Vein endothelial cell (primary cell): ENCODE measurements around a stretch of chr4.

DNA sequence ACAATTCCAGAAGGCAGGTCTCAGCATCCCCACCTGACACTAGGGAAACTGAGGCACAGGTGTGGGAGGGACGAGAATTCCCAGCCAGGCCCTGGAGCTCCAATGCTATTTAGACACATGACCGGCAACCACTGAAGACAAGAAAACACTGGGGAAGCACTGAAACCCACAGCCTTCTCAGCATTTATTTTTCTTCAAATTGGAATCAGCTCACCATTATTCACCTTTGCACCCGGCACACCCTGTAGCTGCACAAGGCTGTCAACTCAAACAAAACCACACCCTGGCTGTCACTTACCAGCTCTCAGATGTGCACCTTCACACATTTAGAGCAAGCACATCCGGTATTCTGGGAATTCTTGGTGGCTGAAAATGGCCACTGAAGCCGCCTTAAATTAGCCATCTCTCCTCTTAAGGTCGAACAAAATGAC lies 6.0 kb downstream of the ZFYVE28 start:
- CAGE, long polyA plus RNA = no peak

DNA sequence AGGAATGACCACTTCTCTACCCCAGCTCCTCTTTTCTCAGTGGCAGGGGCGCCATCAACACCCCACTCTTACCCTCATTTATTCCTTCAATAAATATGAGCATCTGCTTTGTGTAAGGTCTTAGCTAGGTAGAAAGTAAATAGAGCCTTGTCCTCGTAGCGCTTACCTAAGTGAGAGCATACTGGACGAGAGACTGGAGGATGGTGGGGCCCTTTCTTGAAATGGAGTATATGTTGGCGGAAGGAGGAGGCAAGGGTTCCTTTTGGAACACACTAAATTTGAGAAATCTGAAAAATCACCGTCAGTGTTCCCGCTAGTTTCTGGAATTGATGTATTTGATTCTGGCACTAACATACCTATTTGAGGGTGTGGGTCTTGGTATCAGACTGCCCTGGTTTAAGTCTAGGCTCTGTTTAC lies 16.8 kb downstream of the RNF4 start:
- CAGE, long polyA plus RNA = no peak

DNA sequence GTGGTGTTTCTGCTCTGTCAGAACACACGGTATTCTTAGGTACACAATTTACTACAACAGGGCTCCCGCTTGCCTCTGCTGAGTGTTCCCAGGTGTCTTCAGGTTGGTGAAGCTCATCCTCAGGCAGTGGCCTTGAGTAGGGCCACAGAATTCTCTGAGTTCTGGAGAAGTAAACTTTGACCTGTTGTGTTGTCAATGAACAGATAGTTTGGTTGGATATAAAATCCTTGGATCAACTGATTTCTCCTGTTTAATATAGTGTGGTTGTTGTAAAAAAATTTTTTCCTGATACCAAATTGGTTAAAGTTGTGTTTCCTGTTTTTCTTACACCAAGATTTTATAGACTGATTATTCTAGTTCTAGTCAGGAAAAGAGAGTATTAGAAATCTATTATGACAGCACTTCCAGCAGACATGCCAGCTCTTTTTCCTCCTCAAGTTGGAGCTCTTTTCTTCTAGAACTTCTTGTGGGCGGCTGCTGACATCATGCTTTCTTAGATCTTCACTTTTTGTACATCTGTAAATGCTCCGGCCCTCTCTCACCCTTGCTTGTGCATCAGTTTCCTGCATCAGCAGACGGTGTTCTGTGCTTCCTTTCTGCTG lies 42.4 kb downstream of the TNIP2 start:
- CAGE, long polyA plus RNA = no peak

DNA sequence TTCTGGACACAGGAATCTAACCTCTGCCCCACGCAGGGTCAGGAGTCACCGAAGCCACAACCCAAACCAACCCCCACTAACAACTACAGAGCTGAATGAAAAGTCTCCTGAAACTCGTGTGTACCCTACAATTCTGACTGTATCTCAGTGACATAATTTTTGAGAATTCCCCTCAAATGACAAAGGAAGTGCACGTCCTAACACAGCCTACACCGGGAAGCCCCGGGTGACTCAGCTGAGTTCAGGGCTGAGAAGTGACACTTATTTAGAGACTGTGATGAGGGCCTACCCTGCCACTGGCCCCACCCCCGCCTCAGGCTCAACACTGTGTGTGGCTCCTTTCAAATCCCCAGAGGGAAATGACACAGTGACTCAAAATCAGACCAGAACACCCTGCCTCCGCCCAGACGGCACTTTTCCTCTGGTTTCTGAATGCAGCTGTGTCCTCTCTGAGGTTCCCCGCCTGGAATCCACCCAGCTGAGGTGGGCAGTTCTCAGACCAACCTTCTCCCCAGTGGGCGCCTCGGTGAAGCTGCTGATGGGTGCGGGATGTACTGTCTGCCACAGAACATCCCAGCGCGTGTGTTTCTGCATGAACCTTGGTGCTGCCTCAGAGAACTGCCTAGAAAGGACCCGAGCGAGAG lies 9.9 kb downstream of the TNIP2 start:
- CAGE, long polyA plus RNA = no peak

DNA sequence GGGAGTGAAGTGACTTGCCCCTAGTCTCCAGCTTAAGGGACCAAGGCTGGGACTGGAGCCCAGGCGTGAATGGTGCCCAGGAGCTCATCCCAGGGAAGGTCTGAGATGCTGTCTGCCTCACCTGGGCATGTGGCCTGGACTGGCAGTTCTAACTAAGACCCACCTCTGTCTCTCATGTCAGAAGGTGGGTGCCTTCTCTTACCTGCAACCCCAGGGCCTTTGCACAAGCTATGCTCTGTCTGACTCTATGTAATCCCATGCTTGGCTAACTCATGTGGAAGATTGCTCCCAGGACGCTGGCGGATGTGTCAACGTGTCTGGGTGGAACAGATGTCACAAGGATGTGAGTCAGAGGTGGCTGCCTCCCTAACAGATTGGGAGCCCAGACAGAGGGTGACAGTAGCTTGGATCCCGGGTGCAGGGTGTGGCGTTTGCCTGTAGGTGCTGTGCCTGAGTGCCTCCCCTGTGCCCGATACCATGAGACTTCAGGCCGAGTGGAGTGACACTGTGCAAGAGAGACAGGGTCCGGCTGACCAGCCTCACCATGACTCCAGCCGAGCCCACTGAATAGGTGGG lies 10.7 kb downstream of the SH3BP2 start:
- CAGE, long polyA plus RNA = no peak

DNA sequence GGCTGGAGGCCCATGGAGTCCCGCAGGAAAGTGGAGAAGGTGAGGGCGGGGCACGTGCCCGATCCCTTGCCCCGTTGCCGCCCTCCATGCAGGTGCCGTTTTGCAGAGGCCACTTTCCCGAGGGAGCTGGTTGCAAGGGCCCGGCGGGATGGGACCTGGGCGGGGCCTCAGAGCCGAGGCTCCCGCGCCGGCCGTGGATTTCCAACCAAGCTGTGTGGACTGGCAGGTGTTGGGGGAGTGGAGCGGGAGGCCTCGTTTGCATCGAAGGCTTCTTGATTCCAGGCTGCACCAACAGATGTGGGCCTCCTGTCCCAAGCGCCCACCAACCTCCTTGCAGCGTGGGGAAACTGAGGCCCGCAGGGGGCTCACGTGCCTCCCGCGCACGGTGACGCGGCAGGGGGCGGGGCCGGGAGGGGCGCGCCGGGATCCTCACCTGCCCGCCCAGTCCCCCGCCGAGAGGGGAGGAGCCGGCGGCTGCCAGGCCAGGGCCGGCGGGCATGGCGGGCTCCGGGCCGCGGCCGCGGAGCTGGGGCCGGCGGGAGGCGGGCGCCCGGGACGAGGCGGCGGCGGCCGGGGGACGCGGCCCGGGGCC lies 24.9 kb downstream of the SH3BP2 start:
- CAGE, long polyA plus RNA = no peak

DNA sequence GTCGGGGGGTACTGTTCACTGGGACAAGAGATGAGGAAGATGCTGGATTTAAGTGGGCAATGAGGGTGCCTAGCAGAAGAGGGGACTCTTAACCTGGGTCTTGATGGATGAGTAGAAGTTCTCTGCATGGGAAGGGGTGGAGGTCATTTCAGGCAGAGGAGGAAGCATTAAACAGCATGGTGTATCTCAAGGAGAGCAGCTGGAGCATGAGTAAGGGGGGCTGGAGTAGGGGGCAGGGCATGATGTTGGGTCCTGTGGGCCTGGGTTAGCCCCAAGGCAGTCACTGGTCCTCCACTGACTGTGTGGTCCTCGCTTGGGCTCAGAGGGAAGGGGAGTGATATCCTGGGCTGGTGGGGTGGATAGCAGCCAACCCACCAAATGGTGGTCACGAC lies 24.0 kb upstream of the ADD1 start:
- CAGE, long polyA plus RNA = no peak

- CAGE, long polyA plus RNA = no peak
These were observed 11.9 kb upstream of the ADD1 start for GRCh38 chr4:2831559-2832298.

- CAGE, long polyA plus RNA = no peak
These were observed 667 bp downstream of the ADD1 start for GRCh38 chr4:2844131-2844891.

DNA sequence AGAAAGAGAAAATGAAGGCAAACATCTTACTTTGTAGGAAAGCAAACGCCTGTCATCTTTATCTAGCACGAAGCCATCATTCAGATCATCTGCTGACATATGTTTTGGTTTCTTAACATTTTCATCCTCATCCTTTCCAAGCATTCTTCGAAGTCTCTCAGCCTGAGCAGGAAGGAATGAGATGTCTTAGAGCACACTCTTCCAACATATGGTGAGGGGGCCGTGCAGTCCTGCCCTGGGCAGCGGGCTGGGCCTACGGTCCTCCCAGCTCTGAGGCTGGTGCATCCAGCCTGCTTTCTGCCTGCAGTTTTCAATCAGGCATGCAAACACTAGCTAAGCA lies 12.2 kb downstream of the NOP14 start:
- CAGE, long polyA plus RNA = no peak

- CAGE, long polyA plus RNA = no peak
These were observed 26.7 kb upstream of the HTT start for GRCh38 chr4:3047543-3048323.

- CAGE, long polyA plus RNA = no peak
These were observed 802 bp upstream of the HTT start for GRCh38 chr4:3073468-3074289.

DNA sequence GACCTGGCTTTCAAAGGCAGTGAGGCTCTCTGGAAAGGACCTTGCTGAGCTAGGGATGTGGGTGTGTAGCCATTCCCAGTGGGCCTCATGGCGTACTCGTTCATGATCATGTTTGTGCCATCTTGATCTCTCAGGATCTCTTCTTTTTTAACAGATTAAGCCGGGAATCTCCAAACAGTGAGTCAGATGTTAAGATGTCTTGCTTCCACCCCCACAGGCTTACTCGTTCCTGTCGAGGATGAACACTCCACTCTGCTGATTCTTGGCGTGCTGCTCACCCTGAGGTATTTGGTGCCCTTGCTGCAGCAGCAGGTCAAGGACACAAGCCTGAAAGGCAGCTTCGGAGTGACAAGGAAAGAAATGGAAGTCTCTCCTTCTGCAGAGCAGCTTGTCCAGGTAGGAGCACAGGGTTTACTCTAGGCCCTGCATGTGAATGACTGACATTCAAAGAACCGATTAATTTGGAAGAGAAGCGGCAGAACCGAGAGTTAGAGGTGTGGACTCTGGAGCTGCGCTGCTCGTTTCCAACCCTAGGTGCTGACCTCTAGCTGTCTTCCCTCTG lies 41.5 kb downstream of the HTT start:
- CAGE, long polyA plus RNA = no peak

DNA sequence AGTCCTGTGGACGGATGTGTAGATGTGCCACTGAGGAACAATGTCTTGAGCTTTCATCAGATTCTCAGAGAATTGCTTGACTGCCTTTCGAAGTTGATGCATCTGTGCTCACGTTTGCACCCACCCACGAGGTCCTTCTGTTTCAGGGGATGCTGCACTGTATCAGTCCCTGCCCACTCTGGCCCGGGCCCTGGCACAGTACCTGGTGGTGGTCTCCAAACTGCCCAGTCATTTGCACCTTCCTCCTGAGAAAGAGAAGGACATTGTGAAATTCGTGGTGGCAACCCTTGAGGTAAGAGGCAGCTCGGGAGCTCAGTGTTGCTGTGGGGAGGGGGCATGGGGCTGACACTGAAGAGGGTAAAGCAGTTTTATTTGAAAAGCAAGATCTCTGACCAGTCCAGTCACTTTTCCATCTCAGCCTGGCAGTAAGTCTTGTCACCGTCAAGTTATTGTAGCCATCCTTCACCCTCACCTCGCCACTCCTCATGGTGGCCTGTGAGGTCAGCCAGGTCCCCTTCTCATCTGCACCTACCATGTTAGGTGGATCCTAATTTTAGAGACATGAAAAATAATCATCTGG lies 36.5 kb upstream of the MSANTD1 start:
- CAGE, long polyA plus RNA = no peak

DNA sequence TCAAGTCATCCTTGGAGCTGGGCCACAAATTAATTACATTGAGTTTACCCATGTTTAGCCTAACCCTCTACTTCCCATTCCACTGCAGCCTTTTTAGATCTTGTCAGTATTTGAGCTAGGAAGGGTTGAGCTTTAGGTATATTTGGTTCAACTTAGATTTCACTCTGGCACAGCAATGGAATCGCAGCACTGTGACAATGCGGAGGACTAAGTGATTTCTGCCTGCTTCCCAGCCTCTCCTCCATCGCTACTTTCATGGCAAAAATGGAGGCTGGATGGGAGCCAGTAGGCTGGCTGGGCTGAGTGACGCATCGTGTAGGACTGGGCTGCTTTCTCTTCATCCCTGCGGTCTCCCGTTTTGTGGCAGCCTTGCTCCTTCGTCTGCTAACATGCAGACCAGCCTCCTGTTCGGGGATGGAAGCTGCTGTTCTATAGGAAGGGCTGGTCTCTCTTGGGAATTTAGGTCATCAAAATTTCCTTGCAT lies 15.9 kb upstream of the RGS12 start:
- CAGE, long polyA plus RNA = no peak

DNA sequence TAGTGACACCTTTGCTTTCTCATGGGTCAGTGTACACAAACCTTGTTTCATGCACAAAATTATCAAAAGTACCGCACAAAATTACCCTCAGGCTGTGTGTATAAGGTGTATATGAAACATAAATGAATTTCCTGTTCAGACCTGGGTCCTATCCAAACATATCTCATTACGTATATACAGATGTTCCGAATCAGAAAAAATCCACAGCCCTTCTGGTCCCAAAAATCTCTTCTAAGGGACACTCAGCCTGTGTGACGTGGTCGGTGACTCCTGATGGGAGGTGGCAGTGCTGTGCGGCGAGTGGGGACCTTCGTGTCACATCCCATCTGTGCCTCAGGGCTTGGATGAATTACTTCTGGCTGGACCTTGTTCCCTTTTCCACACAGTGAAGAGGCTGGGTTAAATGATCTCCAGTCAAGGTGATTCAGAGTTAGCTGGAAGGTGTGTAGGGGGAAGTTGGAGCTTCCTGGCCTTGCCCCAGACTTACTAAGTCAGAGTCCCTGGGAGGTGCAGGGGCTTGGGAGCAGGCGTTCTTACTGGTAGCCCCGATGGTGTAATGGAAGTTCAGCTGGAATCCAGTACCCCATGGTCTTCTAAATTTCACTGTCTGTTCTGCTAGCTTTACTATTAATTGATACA lies 18.9 kb downstream of the RGS12 start:
- CAGE, long polyA plus RNA = no peak

DNA sequence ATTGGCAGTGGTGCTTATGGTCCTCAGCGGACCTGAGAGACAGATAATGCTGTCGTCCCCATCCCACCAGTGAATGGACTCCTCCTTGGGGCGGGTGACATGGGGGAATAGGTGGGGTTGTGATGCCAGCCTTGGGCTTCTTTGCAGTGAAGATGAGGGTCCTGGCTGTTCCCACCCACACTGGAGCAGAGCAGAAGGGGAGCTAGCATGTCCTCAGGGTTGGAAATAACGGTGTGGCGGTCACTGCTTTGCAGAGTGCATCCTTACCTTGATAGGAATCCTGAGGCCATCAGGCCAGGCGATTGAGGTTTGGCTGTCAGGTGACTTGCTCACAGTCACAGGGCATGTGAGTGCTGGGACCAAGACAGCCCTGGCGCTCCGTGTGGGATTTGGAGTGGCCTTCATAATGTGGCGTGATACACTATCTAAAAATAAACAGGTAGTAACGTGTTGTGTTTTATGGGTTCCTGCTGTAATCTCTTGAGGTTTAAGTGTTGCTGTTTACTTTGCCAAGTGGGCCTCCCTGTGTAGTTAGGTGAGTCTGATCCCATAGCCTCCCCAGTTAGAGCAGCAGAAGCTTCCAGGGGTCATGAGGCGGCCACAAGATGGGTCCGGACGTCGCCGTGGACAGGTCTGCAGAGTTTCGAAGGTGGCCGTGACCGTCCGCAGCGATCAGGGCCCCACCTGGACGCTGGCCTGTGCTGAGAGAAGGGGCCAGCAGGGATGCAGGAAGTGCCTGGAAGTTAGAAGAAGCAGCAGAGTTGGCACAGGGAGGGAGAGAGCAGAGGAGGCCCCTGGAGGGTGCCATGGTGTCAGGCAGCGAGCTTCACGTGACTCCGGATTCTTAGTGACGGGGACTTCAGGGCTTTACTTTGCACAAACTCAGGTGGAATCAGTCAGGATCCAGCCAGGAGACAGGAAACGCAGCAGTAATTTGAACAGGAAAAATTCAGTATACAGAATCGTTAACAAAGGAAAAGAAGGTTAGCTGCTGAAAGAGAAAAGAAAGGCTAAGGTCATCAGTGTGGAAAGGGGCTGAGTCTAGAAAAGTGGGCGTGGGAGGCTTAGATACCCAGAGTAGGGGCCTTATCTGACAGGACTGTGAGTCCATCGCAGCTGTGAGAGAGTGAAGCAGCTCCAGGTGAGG lies 27.7 kb downstream of the RGS12 start:
- CAGE, long polyA plus RNA = no peak

- CAGE, long polyA plus RNA = no peak
These were observed 56.3 kb upstream of the HGFAC start for GRCh38 chr4:3385231-3386058.

GRCh38 chr4:3410464-3410956 lies 31.3 kb upstream of the HGFAC start:
- CAGE, long polyA plus RNA = no peak

GRCh38 chr4:3436986-3437361 lies 4.8 kb upstream of the HGFAC start:
- CAGE, long polyA plus RNA = no peak